WTC11 (cell line): ENCODE measurements around a stretch of chr5.

DNA sequence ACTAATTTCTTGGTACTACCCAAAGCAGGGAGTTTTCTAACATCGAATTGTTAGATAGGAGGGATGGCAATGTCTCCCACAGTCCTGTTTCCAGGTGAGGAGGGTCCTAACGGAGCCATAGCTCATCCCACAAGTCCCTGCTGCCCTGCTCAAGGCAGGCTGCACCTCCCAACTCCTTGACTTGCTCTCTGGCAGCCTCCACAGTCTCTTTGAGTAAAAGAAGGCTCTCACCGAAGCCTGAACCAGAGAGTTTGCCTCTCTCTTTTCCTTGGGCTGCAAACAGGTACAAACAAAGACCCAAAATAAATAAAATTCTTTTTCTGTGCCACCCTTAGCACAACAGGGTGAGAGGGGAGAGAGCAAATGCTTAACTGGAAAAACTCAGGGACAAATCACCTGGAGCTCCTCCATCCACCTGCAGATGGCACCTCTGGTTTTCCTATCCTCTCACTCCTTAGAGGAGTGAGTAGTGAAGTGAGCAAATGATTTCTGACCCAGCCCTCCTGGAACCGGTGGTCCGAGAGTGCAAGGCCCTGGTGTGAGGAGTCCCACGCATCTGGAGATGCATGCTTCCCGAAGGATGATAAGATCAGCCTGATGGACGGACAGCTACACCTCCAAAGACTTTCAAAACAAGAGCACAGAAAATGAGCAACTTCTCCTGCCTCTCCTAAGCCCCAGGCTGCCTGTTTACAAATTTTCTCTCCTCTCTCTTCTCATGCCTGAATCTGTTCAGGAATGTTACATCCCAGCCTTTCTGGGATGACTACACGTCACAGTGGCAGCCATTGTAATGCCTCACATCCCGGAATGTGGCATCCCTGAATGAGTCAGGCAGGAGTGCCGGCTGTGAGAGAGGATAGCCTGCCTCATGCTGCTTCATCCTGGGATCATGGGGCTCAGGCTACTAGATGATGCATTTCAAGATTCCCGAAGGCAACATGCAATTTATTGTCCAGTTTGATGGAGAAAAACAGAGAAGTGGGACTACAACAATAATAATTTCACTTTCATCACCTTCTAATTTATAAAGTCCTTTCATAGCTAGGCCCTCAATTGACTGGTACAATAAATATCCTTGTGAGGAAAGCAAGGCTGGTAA, 86.4 kb downstream of the ADRB2 start:
- PRO-cap: bidirectional peak, plus-strand start at position 828 of the sequence, minus-strand start at position 671 of the sequence

- PRO-cap: no peak
Observed at GRCh38 chr5:148920887-148921273, 94.5 kb downstream of the ADRB2 start.

- PRO-cap: no peak
Observed at GRCh38 chr5:148970265-148970572, 92.6 kb downstream of the SH3TC2 start.

- PRO-cap: no peak
Observed at GRCh38 chr5:148978812-148979729, 83.8 kb downstream of the SH3TC2 start.

DNA sequence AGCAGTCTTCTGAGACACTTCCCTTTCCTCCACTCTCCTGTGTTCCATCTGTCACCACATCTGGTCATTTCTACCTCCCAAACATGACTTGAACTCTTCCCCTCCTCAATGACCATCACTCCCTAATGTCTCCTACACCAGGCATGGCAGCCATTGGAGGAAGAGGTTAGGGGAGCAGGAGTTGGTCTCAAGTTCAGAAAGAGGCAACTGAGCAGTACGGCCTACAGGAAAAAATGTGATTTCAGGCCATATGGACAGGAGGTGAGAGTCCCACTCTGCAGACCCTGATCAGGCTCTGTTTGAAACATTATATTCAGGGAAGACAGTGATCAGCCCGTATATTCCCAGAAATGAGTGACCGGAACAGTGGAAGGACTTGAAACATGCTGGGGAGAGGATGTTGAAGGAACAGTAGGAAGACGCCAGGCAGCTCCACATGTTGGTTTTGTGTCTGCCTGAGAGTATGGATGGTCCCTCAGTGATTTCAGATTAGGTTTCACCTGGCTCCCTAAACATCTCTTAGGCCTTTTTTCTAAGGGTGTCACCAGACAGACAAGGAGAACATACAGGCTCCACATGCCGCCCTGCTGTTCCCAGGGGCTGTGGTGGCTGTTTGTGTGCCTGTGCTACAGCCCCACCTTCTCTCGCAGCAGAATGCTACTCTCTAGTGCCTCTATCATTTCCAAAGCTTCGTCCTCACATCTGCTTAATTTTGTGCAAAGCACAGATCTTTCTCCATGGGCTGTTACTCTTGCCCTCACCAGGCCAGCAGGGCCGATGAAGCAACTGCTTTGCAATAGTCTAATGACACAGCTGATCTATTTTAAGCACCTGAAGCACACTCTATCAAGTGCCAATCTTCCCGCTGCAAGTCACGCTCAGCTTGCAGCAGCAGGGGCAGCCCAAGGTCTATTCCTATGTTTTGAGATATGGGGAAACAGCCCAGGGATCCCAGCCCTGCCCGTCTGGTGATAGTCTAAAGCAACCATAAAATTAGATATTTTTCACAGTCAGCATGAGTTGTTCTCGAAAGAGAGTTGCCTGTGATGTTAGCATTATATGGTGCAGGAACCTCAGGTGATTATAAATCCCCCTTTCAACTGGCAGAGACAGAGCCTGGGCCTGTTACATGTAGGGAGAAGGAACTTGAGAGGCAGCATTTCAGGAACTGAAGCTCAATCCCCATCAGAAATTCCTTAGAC, 12.4 kb downstream of the ABLIM3 start:
- PRO-cap: no peak

- PRO-cap: no peak
Observed at GRCh38 chr5:149229655-149230044, 42.0 kb upstream of the AFAP1L1 start.

GRCh38 chr5:149297103-149298208, 25.8 kb downstream of the AFAP1L1 start:
- PRO-cap: no peak

DNA sequence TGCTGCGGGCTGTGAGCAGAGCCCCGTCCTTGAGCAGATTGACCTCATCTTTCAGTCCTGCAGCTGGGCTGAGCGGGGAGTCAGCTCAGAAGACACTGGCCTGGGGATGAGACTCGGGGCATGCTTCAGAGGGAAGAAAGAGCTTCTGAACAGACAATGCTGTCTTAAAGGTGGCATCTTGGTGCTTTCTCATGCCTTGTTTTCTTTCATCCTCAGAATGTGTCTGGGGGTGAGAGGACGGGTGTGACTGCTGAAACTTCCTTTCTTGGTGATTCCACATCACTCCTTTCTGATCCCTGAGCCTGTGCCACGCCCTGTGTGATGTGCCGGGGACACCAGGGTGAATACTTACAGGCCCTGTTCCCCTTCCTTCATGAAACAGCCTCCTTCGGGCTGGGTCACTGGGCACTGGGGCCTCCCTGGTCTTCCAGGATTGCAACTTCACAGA, 43.9 kb upstream of the IL17B start:
- PRO-cap: no peak

DNA sequence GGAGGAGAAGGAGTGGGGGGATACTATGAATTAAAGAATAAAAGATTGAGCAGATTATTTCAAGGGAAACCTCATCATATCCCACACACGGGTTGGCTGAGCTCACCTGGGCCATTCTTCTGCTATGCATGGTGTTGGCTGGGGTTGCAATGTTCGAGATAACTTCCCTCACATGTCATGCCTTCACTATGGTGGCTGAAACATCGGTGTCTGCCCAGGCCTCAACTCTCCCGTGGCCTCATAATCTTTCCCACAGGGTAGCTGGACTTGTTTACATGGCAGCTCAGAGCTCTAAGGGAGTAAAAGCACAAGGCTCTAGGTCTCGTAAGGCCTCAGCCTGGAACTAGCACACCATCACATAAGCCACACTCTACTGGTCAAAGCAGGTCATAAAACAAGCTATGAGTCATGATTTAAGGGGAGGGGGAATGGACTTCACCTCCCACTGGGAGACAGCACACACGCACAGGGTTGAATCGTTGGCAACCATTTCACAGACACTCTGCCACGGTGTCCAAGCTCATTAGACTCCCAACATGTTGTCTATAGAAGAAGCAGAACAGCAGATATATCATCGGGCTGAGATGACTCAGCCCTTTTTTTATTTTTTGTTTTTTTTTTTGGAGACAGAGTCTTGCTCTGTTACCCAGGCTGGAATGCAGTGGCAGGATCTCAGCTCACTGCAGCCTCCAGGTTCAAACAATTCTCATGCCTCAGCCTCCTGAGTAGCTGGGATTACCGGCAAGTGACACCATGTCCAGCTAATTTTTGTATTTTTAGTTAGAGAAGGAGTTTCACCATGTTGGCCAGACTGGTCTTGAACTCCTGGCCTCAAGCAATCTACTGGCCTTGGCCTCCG, 66.8 kb upstream of the IL17B start:
- PRO-cap: no peak

DNA sequence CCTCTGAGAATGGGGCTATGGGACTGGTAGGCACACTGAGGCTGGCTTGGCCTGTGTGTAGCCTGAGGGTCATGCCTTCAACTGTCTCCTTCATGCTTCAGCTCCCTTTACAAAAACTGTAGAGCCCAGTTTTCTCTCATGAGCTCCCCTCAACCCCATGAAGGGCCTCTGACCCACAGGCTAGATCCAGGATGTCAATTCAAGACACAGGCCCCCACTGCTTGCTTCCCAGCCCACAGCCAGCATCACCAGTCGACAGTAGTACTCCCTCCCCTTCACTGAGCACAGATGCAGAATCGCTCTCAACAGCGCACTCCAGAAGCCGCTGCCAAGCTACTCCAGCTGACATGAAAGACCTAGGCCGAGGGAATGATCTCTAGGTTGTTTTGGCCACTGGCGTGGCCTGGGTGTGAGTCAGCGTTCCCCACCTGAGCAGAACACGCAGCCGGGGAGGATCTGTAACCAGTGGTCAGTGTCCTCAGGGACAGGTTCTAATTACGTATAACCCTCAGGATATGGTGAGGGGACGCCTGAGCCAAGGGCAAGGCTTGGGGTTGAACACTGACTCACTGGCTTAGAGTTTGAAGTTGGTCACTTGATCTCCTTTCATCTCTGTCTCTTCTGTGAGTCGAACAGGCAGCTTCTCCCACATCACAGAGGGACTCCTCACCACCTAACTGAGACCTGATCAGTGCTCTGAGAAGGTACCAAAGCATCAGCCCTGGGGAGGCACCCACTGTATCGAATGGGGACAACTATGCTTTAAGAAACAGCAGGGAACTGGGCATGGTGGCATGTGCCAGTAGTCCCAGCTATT, 76.8 kb upstream of the IL17B start:
- PRO-cap: no peak

- PRO-cap: no peak
Observed at GRCh38 chr5:149493839-149494287, 57.4 kb downstream of the CSNK1A1 start.

GRCh38 chr5:149533244-149533641, 18.0 kb downstream of the CSNK1A1 start:
- PRO-cap: no peak

- PRO-cap: no peak
Observed at GRCh38 chr5:149605627-149606903, 24.8 kb downstream of the ARHGEF37 start.

GRCh38 chr5:149608559-149608921, 27.2 kb downstream of the ARHGEF37 start:
- PRO-cap: no peak

GRCh38 chr5:149623817-149624319, 42.6 kb downstream of the ARHGEF37 start:
- PRO-cap: no peak

GRCh38 chr5:149723217-149723768, 6.8 kb upstream of the PPARGC1B start:
- PRO-cap: no peak

- PRO-cap: no peak
Observed at GRCh38 chr5:149757345-149758047, 27.4 kb downstream of the PPARGC1B start.

- PRO-cap: no peak
Observed at GRCh38 chr5:150036378-150036915, 35.9 kb downstream of the HMGXB3 start.

DNA sequence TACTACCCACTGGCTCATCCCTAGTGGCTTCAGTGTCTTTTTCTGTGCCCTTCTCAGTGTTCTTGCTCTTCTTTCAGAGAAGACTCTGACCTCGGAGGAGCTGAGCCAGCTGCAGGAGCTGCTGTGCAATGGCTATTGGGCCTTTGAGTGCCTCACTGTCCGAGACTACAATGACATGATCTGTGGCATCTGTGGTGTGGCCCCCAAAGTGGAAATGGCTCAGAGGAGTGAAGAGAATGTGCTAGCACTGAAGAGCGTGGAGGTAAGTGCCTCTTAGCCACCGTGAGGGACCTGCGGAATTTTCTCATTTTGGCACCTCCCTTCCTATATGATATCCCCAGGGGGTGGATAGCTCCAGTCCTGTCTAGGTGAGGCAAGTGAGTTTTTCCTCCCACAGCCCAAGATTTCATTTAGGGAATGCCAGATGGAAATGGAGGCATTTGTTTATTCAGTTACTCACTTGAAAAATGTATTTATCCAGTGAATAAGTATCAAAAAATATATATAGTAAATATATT, 41.2 kb downstream of the HMGXB3 start:
- PRO-cap: no peak

DNA sequence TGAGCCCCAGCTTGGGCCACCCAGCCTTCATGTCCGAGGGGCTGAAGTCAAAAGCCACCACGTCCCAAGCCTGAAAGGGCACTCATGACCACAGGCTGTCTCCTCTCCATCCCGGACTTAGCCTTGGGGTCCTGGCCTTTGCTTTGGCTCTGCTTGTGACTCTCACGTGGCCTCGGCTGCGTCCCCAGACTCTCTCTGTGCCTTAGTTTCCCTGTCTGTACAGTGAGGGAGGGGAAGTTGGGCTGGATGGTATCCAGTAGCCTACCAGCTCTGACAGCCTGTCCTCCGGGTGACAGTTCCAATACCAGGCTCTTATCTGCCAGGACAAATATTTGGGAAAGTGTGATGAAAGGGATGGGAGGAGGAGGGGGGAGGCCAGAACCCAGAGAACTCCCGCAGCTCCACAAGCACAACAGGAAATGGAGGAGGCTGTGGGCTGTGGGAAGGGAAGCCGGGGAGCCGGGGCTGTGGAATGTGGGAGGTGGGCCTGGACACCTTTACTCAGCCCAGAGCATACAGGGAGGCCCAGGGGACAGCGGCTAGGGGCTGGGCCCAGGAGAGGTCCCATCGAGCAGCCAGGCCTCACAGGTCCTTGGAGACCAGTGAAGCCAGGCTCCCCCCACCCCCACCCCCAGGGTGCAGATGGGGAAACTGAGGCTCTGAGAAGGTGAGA, 18.4 kb downstream of the PDGFRB start:
- PRO-cap: bidirectional peak, plus-strand start at position 509 of the sequence, minus-strand start at position 420 of the sequence